RPMI7951 (cell line): Measurements from ENCODE around the gene METRNL.

GRCh38 chr17:82299390-82300017 is 17.9 kb downstream of the CD7 start:
- RAMPAGE, long total RNA: no peak

GRCh38 chr17:82332065-82332563 is 1.5 kb downstream of the SECTM1 start:
- RAMPAGE, long total RNA: no peak

DNA sequence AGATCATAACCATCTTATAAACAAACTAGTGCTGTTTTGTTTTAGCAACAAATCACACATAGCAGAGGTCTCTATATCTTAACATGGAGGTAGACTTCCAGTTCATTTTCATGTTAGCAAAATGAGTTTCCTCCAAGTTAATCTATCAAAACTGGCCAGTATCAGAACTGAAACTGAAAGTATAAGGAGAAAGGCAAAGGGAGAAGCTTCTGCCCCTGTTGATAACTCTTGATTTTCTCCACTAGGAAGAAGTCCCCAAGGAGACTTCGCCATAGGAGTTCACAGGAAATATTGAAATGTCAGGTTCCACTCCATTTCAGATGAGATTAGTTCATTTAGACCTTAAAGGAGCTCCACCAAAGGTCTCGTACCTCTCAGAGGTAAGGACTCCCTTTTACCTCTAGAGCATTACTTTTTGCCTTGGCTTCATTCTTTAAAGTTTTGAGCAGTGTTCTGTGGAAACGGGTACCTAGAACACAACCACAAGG is 1.2 kb upstream of the OGFOD3 start:
- RAMPAGE, long total RNA: no peak

DNA sequence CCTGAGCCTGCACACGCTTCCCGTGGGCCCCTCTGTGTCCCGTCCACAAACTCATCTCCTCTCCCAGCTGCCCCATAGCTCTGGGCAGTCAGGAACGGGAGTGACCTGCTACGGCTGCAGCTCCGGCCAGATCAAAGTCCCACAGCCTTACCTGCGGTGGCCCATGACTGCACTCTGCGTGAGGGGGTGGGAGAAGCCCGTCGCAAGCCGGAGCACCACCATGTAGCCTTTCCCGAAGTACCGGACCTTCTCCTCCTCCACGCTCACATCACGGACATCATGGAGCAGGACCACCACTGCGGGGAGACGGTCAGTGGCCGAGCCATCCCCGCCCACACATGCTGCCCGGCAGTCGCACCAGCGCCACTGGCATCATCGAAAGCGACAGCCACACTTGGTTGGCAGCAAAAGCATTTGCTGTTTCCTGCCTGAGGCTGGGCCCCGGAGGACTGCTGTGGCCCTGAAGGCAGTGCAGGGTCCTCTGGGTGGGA is 6.2 kb downstream of the CYBC1 start:
- RAMPAGE, long total RNA: no peak

- RAMPAGE, long total RNA: no peak
These were observed 2.6 kb downstream of the CYBC1 start for GRCh38 chr17:82448050-82448249.

DNA sequence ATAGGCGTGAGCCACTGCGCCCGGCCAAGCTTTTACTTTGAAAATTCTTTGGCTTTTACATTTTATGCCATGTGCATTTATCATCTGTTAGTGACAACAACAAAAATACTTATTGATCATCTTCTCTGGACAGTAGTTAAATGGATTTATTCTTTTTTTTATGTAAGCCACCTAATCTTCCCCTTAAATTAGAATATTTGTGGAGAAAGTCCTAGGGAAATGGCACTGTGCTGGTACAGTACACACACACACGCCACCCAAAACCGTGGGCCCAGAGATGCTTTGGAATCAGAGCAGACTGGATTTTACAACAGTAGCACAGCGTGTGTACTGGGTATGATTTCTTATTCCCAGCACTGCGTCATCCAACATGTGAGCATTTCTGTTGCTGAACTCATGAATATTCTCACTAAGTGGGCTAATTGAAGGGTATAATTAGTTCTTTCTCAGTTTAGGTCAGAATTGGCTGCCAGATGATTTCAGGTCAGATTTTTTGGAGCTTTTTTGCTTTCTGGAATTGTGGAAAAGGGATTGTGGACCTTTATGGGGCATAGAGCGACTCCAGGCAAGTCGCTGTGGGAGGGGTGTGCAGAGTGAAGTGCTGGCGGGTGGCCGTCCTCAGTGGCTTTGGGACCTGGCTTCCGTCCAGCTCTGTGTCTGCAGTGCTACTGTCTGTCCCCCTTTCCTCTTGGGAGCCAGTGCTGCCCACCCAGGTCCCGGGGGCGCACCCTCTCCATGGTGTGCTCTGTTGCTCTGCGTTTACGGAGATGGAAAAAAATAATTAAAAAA is 24.8 kb downstream of the FOXK2 start:
- RAMPAGE, long total RNA: no peak

DNA sequence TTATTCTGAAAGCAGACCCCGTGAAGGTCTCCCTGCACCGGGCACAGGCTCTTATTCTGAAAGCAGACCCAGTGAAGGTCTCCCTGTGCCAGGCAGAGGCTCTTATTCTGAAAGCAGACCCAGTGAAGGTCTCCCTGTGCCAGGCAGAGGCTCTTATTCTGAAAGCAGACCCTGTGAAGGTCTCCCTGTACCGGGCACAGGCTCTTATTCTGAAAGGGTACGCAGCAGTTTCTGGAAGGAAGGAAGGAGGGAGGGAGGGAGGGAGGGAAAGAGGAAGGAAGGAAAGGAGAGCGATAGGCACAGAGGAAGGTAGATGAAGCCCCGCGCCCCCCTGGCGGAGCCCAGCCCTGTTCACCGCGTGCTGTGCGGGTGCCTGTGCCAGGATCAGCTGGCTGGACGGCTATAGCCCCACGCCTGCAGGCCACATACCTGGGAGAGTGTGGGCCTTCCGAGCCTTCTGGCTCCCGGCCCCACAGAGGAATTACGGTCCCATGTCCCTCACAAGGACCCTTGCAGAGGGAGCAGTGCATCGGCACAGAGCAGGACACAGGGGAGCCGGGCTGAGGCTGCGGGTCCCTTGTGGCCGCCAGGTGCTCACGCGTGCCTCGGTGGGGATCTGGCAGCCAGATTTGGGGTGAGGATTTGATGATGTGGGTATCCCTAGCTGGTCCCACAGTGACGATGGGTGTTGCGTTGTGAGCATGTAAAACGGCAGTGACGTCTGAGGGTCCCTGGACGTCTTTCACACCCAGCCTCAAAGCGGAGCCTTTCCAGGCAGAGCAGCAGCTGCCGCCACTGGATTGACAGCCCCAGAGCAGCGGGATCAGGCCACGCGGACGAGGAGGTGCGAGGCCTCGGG is 54.9 kb downstream of the WDR45B start:
- RAMPAGE, long total RNA: no peak

DNA sequence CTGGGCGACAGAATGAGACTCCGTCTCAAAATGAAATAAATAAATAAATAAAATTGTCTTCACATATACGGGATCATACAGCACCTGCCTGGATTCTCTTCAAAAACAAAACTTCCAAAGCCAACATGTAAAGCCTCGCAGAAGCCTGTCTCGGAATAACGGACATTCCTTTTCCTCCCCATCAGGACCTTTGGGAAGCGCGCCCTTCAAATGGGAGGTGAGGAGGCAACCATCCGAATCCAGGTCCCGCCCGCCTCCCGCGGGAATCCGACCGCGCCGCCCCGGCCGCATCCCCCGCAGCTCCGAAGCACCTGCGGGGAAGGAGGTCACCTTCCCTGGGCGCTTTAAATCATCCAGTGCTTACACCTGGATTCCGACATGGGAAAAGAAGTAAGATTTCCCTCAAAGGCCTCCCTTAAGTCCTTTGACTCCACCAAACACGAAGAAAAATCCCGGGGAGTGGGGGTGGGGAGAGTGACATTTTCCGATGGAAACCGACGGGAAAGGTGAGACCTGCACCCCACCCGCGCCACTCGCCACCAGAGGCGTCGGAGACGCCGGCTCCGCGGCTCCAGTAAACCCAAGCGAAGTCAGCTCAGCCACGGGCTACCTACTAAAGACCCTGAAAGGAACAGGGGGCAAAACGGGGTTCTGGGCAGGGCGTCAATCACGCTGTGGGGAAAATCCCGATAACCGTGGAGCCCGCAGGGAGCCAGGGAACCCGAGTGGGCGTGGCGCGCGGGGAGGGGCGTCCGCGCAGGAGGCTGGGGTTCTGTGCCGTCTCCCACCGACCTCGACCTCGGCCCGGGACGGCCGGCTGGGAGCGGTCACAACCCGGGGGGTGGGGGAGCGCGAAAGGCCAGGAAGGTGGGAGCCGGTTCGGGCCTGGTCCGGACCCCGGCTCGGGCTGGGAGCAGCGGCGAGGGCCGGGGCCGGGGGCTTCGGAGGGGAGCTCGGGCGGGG is 771 bp downstream of the WDR45B start:
- RAMPAGE, long total RNA: no peak

- RAMPAGE, long total RNA: no peak
These were observed 3.7 kb downstream of the TBCD start for GRCh38 chr17:82755448-82756044.

- RAMPAGE, long total RNA: no peak
These were observed 31.2 kb downstream of the ZNF750 start for GRCh38 chr17:82808555-82808995.

GRCh38 chr17:82822098-82822685 is 17.6 kb downstream of the ZNF750 start:
- RAMPAGE, long total RNA: no peak

GRCh38 chr17:82846049-82846809 is 6.4 kb upstream of the ZNF750 start:
- RAMPAGE, long total RNA: no peak

- RAMPAGE, long total RNA: no peak
These were observed 18.6 kb upstream of the ZNF750 start for GRCh38 chr17:82858185-82859057.

DNA sequence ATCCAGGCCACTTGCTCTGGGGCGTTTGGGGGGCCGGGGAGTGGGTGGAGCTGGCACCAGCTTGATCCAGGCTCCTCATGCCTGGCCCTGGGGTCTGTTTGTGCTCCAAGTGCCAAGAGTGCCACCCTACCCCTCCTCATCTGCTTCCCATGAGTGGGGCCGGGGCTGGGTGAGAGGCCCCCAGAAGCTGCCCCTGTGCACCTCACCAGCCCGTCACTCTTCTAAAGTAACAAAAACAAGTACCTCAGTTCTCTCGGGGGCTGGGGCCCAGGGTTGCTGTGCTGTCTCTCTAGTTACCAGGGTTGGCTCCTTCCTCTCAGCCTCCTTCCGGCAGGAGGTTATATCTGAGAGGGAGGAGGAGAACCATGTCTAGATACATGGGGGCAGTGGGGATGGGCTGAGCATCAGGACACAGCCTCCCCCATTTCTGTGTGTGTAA is 101.9 kb upstream of the ZNF750 start:
- RAMPAGE, long total RNA: no peak

- RAMPAGE, long total RNA: no peak
These were observed 3.2 kb downstream of the B3GNTL1 start for GRCh38 chr17:83048077-83049047.

DNA sequence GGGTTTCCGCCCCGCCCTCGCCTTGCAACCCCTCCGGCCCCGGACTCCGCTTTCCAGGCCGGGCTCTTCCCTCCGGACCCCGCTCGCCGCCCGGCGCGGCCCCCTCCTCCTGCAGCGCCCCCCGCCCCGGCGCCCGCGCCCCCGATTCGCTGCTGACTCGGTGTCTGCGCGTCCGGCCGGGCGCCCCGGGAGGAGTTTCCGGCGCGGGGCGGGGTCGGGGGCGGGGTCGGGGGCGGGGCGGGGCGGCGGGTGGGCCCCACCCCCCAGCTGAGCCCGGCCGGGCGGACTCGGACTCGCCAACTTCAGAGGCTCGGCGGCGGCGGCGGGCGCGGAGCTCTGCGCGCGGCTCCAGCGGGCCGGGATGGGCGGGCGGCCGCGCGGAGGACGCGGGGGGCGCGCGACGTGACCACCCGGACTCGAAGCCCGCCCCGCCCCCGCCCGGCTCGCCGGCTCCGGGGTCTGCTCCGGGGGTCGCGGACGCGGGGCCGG is at the start of gene METRNL:
METRNL (plus strand) TSS at position 305 of the 489 bp plus-strand sequence.
- RAMPAGE, long total RNA: no peak

DNA sequence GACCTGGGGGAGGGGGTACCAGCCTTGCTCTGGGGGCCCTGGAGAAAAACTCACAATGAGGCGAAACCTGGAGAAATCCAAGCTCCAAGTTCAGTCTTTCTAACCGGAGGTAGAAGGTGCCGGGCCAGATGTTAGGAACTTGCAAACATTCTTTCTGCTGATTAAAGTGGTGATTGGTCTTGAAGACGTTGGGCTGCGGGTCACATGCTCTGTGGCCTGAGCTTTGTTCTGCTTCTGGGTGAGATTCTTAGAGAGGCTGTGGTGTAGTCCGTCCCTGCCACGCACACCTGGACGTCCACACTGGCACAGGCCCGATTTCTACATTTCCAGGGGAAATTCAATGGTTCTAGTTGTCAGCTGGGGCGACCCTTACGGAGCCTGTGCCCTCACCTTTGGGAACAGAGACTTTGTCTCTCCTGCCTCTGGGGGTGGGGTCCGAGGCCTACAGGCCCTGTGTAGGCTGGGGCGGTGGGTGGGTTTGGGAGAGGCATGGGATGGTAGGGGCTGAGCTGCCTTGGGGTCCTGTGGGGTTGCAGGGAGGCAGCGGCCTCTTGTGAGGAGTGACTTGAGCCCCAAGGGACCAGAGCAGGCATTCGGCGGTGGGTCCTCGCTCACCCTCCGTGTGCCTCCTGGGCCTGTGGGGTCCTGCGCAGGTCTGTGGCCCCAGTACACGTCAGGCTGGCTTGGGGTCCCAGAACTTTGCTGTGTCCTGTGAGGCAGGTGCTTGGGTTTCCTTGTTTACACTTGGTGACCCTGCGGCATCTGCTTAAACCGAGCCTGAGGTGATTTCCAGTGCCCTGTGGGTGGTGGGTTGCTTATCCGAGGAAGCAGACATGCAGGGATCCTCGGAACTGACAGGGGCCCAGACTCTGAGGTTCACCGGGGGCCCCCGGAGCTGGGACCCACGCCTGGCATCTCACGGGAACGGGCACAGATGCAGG is 7.4 kb downstream of the METRNL start:
- RAMPAGE, long total RNA: no peak

- RAMPAGE, long total RNA: no peak
These were observed 12.1 kb downstream of the METRNL start for GRCh38 chr17:83090996-83092349.

DNA sequence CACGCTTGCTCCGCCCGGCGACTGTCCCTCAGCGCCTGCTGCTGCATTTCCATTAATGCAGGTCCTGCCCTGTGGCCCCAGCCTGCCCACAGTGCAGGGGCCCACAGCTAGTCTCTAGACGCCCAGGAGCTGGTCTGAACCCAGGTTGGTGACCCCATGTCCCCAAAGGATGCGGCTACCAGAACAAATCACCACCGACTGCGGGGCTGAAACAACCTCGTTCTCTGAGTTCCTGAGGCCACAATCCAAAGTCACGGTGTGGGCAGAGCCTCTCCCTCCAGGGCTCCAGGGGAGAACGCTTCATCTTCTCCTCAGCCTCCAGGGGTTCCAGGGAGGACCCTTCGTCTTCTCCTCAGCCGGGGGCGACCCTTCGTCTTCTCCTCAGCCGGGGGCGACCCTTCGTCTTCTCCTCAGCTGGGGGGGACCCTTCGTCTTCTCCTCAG is 15.8 kb downstream of the METRNL start:
- RAMPAGE, long total RNA: no peak

GRCh38 chr17:83096749-83097666 is 17.6 kb downstream of the METRNL start:
- RAMPAGE, long total RNA: no peak